Metastatic Breast Carcinoma in the Ovary (tissue), 3 donors: ENCODE data around the genes USP17L25 and USP17L26.

- PRO-cap, 3 experiments = peak in 1 of 3 experiments; most common plus-strand start chr4:6986606 (in 1); most common minus-strand start chr4:6986505 (in 1)
Observed at GRCh38 chr4:6986063-6986654, 56.6 kb downstream of the CCDC96 start.

DNA sequence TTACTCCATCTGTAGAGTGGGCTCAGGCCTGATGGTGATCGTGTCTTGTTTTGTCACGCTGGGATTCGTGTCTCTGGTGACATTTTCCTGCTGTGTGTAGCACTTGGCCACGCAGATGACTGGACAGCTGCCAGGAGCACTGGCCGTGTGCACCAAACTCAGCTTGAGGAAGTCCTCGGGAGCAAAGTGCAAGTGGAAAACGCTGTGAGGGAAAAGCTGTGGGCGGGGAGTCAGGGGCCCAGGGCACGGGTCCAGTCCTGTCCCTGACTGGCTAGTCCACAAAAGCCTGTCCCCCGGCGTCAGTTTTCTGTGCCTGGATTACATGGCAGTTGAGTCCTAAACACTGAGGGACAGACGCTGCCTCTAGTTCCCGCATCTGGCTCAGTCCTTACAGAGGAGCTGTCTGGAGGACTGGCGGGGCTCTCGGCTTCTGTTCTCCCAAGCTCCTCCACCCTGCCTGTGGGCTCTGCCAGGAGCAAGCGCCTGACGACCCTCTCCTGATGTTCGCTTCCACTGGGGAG, 35.8 kb upstream of the GRPEL1 start:
- PRO-cap, 3 experiments = no peak in any of the 3 experiments

DNA sequence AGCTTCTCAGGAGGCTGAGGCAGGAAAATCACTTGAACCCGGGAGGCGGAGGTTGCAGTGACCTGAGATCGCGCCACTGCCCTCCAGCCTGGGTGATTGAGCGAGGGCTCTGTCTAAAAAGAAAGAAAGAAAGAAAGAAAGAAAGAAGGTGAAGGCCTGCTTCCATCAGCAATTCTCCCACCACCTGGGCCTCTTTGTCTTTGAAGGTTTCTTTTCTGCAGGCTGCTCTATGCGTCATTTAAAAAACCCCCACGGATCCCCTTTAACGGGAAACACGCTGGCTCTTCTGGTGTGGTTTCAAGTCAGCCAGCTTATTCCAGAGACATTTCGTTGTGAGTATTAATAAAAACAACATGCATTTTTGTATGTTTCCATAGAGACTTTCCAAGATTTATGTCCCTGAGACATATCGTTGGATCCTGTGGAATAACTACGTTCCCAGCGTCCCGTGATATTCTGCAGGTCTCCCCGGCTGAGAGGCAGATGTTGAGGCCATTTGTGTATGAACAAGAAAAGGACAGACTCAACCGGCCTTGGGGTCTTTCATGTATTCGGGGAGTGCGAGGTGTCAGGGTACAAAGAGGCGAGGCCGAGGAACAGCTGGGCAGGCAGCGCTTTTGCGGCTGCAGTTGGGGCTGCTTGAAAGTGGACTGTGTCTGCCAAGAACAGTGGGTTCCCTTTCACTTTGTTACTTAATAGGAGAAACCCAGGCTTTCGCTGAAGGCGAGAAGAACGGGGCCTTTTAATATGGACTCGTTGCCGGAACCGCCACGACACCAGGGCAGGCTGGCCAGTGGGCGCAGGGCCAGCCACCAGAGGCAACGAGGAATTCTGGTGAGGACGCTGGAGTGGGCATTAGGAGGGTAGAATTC, 58.0 kb downstream of the SORCS2 start:
- PRO-cap, 3 experiments = peak in 1 of 3 experiments; most common plus-strand start position 503 of the sequence (in 1); most common minus-strand start position 186 of the sequence (in 1)

DNA sequence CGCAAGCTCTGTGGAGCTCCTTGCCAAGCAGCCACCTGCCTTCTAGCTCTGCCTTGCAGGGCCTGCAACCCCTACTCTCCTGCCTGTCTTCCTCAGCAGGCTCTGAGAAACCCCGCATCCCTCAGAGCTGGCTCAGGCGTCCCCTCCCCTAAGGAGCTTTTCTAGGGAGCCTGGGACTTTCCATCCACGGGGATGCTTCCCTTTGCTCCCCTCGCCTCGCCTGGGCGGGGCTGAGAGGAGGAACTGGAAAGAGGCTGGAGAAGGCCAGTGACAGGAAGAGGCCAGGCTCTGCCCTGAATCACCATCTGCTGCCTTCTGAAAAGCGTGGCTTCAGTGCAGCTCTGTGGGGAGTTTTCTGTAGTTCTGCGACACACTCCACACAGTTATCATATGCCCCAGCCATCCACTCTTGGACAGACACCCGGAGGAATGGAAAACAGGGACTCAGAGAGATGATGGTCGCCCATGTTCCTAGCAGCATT, 28.3 kb upstream of the AFAP1 start:
- PRO-cap, 3 experiments = no peak in any of the 3 experiments

DNA sequence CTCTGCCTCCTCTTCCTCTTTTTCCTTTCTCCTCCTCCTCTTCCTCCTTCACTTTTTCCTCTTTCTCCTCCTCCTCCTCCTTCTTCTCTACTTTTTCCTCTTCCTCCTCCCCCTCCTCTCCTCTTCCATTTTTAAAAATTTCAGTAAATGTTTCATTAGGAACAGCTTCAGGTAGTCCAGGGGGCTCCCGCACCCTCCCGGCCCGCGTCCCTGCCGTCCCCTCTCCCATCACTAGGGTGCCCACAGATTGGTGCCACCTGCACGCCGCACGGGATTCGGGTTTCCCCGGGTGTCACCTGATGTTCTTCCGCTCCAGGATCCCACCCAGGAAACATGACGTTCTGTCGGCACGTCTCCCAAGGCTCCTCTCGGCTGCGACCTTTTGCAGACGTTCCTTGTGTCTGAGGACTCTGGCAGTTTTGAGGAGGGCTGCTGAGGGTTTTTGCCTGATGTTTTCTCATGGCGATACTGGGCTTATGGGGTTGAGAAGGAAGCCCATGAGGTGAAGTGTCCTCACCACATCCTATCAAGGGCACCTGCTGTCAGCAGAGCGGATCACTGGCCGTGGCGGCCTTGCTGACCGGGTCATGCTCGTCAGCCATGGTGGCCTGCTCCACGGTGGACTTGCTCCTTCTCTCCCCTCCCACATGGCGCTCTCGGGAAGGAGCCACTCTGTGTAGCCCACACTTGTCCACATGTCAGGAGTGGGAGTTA, 83.5 kb upstream of the AFAP1 start:
- PRO-cap, 3 experiments = no peak in any of the 3 experiments

- PRO-cap, 3 experiments = no peak in any of the 3 experiments
Observed at GRCh38 chr4:8028359-8028991, 88.8 kb upstream of the AFAP1 start.

DNA sequence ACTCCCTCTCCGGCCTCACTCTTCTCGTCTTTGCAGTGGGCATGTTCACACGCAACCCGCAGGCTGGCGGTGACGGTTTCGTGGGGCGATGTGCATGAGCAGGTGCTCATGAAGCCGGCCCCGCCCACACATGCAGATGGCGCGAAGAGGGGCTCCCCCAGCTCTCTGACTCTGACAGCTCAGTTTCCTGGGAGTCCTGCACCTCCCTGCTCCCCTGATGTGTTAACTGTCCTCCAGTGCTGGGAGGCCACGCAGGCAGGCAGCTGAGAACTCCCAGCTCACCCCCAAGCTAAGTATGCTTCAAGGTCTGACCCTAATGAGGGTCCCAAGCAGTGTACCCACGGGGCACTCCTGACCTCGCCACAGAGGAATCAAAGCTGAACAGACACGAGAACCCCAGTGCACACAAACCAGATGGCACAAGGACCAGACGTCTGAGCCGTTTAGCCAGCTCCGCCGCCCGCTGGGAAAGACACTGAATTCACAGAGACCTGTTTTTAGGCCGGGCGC, 13.8 kb upstream of the ABLIM2 start:
- PRO-cap, 3 experiments = no peak in any of the 3 experiments

DNA sequence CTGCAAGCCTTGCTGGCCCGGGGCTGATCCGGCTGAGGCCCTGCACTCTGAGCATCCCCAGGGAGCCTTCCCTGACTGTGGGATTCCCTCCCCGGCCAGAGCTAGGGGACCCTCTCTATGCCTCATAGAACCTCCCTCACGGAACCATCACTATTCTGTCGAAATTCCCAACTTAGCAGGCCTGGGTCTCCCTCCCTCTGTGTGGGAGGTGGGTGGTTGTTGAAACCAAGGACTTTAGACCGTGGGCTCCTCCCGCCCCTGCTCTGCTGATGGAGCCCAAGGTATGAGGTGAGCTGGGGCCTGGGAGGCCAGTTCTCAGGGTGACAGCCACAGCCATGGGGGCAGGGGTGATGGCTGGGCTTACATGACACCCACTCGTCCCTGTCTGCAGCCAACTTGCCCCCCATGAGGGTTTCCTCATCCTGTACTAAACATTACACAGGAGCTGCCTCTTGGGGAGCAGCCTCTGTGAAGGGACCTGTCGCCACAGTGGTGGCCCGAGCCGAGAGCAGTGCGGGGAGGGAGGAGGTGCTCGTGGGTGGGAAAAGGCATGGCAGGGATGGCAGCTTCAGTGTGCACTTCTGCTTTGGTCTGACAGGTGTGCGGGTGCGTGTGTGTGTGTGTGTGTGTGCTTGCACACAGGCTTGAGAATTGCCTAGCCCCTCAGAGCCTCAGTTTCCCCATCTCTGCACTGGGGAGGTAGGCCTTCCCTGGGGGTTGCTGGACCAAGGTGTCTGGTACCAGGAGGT, 3.8 kb downstream of the SH3TC1 start:
- PRO-cap, 3 experiments = no peak in any of the 3 experiments

DNA sequence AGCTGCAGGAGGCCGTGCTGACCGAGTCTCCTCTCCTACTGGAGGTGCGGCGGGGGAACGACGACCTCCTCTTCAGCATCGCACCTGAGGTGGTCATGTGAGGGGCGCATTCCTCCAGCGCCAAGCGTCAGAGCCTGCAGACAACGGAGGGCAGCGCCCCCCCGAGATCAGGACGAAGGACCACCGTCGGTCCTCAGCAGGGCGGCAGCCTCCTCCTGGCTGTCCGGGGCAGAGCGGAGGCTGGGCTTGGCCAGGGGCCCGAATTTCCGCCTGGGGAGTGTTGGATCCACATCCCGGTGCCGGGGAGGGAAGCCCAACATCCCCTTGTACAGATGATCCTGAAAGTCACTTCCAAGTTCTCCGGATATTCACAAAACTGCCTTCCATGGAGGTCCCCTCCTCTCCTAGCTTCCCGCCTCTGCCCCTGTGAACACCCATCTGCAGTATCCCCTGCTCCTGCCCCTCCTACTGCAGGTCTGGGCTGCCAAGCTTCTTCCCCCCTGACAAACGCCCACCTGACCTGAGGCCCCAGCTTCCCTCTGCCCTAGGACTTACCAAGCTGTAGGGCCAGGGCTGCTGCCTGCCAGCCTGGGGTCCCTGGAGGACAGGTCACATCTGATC, 36.6 kb downstream of the HTRA3 start:
- PRO-cap, 3 experiments = no peak in any of the 3 experiments

DNA sequence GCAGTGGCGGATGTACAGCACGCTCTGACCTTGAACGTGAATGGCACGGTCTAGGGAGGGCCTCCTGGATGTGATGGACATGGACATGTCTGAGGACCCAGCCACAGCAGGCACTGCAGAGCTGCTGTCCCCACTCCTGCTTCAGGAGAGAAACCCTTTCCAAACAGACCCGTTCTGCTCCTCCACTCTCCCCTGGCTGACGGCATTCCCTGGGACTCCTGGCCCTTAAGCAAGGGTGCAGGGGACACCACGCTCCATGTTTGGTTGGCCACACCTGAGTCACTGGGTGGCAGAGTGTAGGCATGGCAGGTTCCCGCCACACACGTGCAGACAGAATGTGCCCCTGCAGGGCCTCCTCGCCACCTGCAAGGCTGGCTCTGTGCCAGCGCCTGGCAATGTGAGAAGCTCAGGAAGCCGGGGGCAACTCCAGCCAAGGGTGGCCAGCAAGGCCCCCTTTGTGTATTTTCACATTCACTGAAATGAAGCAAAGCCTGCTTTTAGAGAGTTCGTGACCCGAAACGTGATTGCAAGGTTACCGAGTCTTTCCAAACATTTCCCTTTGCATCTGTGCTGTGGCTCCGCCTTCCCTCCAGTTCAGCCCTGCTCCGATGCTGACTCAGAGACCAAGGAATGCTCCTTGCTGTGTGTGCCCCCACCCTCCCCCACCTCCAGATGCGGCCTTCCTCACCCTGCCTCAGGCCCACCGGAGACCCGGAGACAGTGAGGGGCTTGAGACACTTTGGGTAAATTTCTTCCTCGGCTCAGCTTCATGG, 46.1 kb downstream of the HTRA3 start:
- PRO-cap, 3 experiments = peak in 1 of 3 experiments; most common plus-strand start position 592 of the sequence (in 1)

DNA sequence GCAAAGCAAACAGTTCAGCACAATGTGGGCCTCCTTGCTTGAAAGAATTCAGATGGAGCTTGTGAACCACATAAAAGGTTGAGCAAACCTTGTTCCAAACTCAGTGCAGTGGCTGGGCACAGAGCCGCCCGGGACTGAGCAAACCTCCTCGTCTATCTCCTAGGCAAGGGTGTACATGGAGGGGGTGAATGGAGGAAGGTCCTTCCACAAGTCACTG, 82.4 kb downstream of the HTRA3 start:
- PRO-cap, 3 experiments = no peak in any of the 3 experiments

GRCh38 chr4:8490605-8490971, 50.0 kb downstream of the TRMT44 start:
- PRO-cap, 3 experiments = no peak in any of the 3 experiments

DNA sequence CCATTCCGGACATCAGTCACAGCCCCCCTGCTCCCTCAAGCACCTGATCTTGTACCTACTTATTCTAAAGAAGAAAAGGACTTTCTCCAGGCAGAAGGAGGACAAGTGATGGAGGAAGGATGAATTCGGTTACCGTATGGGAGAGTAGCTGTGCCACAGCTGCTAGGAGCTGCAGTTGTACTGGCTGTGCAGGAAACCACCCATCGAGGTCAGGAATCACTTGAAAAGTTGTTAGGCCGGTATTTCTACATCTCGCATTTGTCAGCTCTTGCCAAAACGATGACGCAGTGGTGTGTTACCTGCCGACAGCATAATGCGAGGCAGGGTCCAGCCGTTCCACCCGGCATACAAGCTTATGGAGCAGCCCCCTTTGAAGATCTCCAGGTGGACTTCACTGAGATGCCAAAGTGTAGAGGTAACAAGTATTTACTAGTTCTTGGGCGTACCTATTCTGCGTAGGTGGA, 67.8 kb upstream of the FAM90A26 start:
- PRO-cap, 3 experiments = no peak in any of the 3 experiments

GRCh38 chr4:9153144-9154231, 16.7 kb upstream of the FAM90A26 start:
- PRO-cap, 3 experiments = peak in 3 of 3 experiments; most common plus-strand start chr4:9153281 (in 1)

- PRO-cap, 3 experiments = no peak in any of the 3 experiments
Observed at GRCh38 chr4:9329660-9330176, at the start of gene USP17L25. USP17L25 (plus strand) TSS chr4:9329911.

DNA sequence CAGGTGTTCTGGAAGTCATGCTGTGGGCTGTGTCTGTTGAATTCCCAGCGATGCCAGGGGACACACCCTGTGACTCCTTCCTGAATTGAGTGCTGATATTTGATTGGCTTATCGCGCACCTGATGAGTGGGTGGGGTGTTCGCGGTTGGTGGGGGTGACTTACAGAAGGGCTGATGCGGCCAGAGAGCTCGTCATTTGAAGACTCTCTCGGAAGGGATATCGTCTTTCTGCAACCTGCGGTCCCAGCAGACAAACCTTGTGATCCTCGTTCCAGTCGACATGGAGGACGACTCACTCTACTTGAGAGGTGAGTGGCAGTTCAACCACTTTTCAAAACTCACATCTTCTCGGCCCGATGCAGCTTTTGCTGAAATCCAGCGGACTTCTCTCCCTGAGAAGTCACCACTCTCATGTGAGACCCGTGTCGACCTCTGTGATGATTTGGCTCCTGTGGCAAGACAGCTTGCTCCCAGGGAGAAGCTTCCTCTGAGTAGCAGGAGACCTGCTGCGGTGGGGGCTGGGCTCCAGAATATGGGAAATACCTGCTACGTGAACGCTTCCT, at the start of gene USP17L26:
USP17L26 (plus strand) TSS at position 280 of the 562 bp plus-strand sequence.
- PRO-cap, 3 experiments = no peak in any of the 3 experiments

DNA sequence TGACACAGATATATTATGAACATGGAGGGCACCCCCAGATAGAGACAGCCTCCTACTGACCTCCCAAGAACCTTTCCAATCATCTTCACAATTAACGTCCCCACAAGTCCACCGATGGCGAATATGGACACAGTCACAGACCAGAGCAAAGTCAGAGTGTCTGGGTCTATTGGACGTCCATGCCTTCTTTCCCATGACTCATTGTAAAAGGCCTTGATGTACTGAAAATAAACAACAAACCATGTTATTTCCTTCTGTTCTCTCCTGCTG, 24.6 kb downstream of the SLC2A9 start:
- PRO-cap, 3 experiments = no peak in any of the 3 experiments

DNA sequence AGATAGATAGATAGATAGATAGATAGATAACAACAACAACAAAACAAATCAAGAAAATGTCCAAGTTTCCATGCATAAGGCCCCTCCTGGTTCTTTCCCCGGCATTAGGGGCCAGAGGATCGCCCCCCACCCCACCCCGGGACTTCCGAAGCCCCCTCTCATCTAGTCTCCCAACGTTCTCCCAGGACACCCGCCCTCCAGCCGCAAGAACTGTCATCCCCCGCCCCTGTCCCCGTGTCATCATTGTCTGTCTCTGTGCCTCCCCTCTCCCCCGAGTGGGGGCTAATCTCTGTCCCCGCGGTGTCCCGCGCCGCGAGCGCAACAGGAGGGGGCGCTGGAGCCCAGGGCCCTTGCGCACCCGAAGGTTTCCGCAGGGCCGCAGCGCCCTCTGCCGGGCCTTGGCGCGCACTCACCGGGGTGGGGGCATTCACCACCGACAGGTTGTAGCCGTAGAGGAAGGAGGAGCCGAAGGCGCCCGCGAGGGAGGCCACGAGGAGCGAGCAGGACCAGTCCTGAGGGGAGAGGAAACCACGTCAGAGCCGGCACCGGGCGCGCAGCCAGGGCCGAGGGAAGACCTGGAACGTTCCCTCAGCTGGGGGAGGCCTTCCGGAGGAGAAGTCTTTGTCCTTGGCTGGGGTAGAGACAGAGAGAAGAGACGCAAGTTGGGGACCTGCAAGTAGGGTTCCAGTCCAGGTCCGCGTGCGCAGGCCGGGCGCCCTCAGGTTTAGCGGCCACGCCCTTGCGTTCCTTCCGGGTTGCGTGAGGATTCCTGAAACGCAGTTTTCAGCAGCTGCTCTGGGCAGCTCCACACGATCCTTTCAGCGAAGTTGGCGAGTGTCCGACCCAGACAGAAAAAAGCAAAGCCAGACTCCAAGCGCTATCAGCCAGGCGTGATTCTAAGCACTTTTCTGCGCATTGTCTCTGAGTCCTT, 2.5 kb downstream of the SLC2A9 start:
- PRO-cap, 3 experiments = peak in 3 of 3 experiments; most common plus-strand start position 545 of the sequence (in 3); most common minus-strand start position 443 of the sequence (in 1)

DNA sequence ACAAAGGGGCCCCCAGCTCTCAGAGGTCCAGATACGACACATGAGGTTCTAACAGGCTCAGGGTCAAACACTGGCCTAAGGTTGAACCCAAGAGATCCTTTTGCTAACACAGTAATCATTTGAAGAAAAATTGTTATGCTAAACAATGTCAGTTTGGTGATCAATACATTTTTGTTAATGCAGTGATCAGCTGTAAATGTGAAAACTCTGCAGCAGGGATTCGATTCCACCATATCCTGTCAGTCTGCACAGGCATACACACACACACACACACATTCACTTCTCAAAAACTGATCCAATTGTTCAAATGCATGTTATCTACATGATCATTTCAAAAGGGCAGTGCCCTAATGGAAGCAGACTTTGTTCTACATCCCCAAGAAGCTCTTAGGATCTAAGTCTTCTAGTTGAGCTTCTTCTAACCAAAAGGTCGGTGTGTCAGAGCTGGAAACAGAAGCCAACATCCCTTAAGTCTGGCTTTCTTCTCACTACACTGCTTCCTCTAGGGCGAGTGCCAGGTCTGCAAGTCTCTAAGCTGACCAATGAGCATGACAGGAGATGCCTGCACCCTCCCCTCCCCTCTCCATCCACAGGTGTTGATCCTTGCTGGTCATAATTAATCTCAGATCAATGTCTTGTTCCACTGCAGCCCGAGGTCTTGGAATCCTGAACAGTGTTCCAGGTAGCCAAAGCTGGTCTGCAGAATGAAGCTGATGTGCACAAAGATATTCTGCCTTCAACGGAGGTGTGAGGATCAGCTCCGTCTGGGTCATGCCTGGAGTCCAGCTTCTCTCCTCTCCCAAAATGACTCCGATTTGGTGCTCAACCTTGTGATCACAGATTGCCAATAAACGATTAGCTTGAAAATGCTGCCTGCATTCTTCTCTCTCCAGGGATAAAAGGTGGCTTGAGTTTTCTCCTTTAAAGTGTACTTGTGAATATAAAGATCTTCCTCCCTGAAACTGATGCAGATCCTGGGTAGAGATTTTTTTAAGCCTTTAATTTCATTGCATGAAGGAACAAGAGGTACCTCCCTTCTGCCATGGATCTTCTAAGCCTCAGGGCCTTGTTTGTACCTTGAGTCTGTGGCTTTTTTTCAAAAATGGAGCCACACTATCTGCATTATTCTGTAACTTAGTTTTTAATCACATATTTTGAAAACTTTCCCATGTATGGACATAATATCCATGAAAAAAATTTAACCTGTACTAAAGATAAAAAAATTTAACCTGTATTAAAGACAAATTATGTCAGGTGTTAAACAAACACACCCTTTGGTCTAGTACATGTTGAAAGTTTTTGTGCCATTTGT, 44.0 kb downstream of the WDR1 start:
- PRO-cap, 3 experiments = no peak in any of the 3 experiments

DNA sequence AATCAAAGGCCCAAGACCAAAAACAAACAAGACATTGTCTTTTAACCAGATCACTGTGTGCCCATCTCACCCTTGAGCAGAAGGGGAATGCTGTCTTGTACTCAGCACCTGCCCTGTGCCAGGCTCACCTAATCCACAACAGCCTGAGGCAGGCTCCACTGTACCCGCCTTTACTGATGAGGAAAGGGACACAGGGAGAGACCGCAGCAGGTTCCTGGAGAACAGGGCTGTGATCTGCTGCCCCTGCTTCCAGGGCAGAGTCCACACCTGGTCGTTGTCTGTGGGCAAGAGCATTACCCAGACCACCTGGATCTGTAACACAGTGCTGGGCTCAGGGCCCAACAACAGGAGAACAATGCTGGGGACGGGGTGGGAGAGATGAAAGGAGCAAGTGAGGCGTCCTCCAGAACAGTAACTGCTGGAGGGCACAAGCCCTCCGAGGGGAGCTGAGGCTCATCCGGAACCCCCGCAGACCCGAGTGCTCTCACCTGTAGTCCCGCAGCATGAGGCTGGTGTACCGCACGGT, 34.0 kb downstream of the WDR1 start:
- PRO-cap, 3 experiments = peak in 1 of 3 experiments; most common minus-strand start position 273 of the sequence (in 1)